ENCODE measurements around a stretch of chr7.

- RRBS: no CpG with 5 or more reads among the region's 3 CpGs
Measured at GRCh38 chr7:84582751-84583041, 388.1 kb upstream of the SEMA3A start.

GRCh38 chr7:84880008-84880944 lies 306.6 kb downstream of the SEMA3D start:
- RRBS: 93% methylated on average over 18 of the region's 59 CpGs

DNA sequence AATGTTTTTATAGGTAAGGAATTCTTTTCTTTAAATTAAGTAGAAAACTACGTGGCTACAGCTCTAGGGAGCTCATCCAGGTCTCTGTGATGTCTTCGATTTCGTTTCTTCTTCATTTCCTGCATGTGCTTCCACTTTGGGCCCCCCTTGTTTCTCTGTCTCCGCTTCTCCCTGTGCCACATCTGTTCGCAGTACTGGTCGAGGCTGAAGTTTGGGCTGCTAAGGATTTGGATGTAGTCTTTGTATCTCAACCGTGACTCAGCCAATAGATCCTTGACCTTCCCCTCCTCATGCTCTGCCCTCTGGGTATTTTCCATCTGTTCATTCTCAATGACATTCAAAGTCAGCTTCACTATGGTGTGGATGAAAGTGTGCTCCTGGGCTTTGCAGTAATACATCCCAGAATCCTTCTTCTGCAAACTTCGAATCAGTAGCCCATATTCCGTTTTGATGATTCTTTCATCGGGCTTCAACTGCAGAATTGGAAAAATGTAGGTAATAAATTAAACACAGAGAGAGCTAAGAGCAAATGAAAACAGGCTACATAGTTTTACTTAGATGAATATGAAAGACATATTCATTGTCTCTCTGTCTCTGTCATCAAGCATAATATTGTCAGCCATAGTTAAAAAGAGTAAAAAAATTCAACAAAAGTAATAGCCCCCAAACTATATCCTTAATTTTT lies 187.3 kb downstream of the SEMA3D start:
- RRBS: no CpG with 5 or more reads among the region's 10 CpGs

DNA sequence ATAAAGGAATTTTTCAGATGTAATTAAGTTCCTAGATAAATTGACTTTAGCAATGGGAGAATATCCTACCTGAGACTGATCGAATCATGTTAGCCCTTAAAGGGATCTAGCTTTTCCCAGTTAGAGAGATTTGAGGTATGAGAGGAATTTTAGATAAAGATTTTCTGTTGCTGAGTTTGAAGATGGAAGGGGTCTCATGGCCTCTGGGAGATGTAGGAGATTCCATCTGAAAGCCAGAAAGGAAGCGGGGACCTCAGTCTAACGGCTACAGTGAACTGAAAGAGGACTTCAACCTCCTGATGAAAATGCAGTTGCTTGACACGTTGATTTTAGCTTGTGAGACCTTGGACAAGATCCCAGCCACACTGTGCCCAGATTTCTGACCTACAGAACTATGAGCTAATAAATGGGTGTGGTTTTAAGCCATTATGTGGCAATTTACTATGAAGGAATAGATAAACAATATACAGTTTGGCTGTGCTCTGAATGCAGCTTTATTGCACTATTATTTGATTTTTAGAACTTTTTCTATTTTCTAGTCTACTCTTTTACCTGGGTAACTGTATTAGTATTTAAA lies 342.3 kb upstream of the SEMA3D start:
- RRBS: no CpG with 5 or more reads among the region's 4 CpGs

- RRBS: no CpG with 5 or more reads among the region's 8 CpGs
Measured at GRCh38 chr7:87151381-87151824, 850 bp upstream of the DMTF1 start.

GRCh38 chr7:87155689-87156373 lies 3.6 kb downstream of the DMTF1 start:
- RRBS: no CpG with 5 or more reads among the region's 5 CpGs

- RRBS: no CpG with 5 or more reads among the region's 1 CpG
Measured at GRCh38 chr7:87344528-87344766, 1.0 kb upstream of the CROT start.

DNA sequence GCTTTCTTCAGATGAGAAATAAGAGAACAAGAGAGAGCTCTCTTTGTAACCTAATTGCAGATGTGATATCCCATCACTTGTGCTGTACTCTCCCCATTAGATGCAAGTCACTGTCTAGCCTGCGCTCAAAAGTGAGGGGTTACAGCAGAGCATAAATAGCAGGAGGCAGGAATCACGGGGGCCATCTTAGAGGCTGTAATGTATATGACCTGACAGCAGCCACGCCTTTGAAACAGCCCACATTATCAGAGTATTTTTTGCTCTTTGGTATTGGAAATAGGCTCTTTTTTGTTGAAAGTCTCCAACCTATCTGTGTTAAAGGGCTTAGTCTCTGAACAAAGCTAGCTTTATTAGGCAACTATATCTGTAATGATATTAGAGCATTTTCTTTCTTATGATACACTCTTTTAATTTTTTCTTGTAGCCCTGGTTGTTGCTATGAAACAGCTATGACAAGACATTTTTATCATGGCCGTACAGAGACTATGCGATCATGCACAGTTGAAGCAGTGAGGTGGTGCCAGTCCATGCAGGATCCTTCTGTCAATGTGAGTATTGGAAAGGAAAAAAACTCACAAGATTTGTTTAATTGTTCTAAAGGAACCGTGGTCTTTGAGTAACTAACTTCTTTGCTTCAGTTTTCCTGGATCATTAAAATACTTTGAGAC lies 45.8 kb downstream of the CROT start:
- RRBS: no CpG with 5 or more reads among the region's 6 CpGs

DNA sequence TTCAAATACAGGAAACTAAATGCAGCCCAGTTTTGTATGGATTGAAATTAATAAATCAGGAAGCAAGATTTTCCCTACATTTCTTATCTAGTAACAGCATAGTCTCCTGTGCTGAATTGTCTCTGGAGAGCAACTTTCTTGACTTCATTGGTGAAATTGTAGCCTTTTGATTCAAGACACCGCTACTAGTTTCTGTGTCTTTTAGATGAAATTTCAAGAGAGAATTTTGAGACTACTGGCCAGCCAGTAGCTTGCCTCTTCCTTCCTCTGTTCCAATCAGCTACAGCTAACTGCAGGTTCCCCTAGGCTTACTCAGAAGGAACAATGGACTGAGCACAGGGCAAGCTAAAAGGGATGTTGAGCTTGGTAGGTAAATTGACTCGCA lies 80.9 kb downstream of the RUNDC3B start:
- RRBS: no CpG with 5 or more reads among the region's 2 CpGs

- RRBS: 2% methylated on average over 9 of the region's 26 CpGs
Measured at GRCh38 chr7:87876921-87877404, 670 bp downstream of the DBF4 start.

DNA sequence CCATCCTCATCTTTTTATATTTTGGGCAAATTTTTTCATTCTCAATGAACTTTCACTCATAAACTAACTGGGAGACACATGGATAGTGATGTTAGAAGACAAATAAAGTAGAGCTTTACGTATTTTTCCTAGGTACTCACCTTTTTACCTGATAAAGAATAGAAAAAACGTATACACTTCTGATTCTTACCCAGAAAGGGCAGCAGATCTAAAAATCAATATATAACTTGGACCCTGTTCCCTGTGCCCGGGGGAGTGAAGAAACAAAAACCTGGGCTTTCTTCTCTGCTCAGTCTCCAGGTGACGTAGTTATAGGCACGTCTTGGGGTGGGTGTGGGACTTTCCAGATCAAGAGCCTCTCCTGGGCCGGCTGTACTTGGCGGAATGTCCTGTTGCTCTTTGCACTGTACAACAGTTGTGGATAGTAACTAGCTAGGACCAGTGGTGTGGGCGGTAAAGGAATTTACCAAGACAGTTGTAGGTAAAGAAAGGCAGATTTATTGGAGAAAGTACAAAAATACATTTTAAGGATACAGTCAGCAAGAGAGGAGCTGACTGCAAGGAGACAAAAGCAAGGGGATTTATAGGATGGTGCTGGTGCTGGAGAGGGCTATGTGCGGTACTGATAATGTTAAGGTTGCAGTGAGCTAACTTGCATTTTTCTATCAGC lies 40.4 kb upstream of the STEAP4 start:
- RRBS: no CpG with 5 or more reads among the region's 9 CpGs

GRCh38 chr7:90155990-90156826 lies 1.9 kb downstream of the STEAP1 start:
- RRBS: no CpG with 5 or more reads among the region's 9 CpGs

- RRBS: no CpG with 5 or more reads among the region's 2 CpGs
Measured at GRCh38 chr7:90212924-90213315, 1.4 kb downstream of the STEAP2 start.

- RRBS: no CpG with 5 or more reads among the region's 3 CpGs
Measured at GRCh38 chr7:90269433-90270084, 24.6 kb downstream of the CFAP69 start.

- RRBS: no CpG with 5 or more reads among the region's 3 CpGs
Measured at GRCh38 chr7:90613094-90613500, 17.0 kb downstream of the CDK14 start.

- RRBS: no CpG with 5 or more reads among the region's 3 CpGs
Measured at GRCh38 chr7:90720756-90721297, 124.7 kb downstream of the CDK14 start.

DNA sequence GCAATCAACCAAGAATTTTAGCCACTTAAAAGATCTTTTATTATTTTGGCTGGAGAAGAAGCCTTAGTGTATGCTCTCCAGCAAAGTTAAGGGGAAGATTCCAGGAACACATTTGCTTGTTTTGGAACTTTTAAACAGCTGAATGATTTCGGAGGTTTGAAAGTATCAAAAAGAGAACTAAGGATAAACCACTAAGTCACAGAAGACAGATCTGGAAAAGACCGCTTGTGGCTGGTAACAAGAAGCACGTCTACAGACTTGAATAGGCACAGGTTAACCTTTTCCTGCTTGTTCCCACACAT lies 182.1 kb upstream of the FZD1 start:
- RRBS: no CpG with 5 or more reads among the region's 3 CpGs

GRCh38 chr7:92041961-92042710 lies 92.1 kb downstream of the CYP51A1 start:
- RRBS: no CpG with 5 or more reads among the region's 4 CpGs

GRCh38 chr7:92226382-92227037 lies 19.2 kb downstream of the KRIT1 start:
- RRBS: no CpG with 5 or more reads among the region's 4 CpGs

All from GM19240 (cell line).